Glomerular endothelial cell (primary cell): ENCODE results near the genes INPP5A, KNDC1 and CALY.

GRCh38 chr10:132537674-132537972 is at the start of gene INPP5A:
Gene INPP5A (plus strand): TSS chr10:132537787.
- RAMPAGE, long total RNA: no peak

DNA sequence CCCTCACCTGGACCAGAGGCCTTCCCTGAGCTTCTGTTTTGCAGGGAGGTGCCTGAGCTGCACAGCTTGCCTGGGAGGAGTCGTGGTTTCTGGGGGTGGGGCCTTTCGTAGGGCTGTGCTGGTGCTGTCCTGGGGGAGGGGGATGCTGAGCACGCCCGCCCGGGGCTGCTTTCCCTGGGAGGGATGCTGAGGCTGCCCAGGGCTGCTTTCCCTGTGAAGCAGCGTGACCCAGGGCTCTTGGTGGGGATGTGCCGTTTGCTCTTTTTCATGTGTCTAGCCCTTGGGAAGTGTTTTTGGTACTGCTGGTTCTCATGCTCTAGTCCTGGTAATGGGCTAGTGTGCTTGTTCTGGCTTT is 34.7 kb downstream of the INPP5A start:
- RAMPAGE, long total RNA: no peak

DNA sequence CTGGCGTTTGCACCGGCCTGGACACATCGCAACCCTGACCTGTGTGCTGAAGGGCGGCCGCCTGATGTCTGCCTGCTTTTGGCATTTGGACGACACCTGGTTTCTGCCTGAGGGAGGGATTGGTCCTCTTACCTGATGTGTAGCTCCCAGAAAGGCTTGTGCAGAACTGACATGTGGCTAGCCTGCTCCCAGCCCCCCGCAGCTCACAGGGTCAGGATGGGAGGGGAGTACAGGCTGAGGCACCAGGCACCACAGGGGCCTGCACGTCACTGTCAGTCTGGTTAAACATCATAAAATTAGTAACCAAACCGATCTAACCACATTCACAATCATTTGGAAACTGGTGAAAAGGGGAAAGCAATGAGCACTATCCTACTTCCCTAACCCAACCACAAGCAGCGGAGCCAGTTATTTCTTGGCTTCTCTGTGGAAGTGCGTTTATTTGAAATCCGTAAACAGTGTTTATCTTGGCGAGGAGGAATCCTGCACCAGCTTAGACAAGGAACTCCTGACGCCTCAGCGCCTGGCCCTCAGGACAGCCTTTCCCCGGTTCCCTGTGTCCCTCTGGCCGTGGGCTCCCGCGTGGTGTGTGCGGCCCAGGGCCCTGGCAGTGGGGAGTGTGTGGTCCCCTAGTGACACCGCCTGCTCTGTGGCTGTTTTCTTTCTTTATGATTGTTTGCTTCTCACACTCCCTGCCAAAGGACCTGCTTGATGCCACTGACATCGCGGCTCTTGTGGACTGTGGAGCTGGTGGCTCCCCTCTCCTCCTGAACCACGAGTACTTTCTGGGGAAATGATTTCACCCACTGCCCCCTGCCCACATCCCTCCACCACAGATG is 37.8 kb downstream of the INPP5A start:
- RAMPAGE, long total RNA: no peak

DNA sequence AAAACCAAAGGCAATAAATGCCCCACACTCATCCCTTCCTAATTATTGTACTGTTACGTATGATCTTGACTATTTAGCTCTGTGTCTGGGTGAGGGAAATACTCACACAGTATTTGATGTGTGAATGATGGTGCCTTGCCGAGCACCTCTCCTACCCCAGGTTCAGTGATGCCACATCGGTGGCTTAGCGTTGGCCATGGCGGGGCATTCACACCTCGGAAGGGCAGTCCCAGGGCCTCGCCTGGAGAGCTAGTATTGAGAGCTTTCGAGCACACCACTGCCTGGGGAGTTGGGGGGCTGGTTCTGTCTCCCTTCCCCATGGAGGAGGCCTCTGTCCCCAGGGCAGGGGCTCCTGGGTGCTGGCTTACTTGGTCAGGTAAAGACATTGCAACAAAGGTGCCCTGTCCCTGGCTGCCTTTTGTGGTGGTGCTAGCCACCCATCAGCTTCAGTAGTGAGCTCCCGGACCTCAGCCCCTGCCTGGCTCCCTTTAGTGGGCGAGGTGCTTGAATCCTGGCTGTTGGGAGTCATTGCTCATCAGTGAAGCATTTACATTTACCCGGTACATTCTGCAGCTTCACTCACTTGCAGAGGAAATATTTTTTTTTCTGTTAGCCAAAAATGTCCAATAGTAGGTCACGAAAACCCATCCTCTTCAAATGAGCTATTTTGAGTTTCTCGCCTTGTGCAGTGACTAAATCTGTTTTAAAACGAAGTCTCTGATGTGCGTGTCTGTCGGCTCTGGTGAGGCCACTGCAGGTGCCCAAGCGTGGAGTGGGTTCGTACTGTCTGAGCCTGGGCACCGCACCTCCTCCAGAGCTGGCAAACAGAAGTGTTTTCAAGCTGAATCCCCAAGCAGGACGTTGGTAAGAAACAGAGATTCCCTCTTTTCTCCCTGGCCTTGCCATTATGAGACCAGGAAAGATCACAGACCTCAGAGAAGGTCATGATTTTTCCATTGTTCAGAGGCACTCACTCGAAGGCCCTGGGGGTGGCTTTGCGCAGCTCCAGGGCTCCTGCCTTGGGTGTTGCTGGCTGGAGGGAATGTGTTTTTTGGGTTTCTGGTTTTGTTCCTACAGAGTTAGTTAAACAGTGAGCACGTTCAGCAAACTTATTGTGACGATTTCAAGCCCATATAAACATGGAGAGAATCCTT is 95.5 kb downstream of the INPP5A start:
- RAMPAGE, long total RNA: no peak

- RAMPAGE, long total RNA: no peak
Observed at GRCh38 chr10:132633950-132634672, 96.5 kb downstream of the INPP5A start.

DNA sequence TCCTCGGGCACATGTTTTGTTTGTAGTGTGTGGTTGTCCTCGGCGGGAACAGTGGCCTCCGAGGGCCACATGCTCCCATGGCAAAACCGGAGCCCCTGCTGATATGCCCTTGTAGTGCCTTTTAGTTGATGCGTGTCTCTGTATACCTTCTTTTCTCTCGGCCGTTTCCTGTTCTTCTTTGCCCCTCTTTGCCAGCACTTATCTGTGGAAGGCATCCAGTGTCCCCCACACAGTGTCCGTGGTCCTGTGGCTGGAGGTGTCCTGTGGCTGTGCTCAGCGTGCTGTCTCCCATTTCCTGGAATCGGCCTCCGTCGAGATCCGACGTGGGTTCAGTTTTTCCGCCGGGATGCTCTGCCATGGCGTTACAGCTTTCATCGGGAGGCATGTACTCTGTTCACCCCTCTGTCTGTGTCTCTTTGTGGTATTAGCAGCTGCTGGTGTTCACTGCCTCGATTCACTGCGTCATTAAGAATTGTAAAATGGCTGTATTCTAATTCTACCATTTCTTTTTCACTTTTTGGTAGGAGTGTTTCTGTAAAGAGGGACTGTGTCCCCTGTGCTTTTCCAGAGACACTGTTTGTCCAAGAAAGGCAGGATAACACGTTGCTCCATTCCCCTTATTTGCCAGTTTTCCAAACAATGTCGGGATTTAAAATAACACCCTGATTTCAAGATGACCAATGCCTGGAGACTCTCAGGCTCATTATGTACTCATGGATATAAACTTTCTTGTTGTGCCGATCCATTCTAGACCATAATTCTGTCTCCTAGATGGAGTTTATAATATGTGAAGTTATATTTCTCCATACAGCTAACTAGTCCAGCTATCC is 103.2 kb downstream of the INPP5A start:
- RAMPAGE, long total RNA: no peak

DNA sequence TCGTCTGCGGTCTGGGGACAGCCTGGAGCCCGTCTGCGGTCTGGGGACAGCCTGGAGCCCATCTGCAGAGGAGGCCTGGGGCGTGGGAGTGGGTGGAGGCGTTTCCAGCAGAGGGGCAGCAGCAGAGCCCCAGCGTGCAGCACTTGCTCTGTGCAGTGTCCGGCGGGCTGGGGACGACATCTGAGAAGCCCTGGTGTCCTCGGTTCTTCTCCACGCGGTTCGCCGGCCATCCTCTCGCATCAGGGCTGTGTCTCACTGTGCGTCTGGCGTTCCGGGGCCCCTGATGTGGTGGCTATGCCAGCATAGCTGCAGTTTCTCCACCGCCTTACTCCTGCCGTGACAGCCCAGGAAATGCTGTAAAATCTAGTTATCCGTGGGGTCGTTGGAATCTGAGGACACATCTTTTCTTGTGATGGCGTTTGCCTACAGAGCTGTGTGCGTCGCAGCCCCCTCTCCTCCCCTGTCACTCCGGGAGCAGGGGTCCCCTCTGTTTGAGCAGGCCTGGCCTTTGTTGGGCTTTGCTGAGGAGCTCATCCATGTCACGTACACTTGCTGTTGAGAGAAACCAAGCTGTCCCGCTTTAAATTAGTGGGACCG is 104.6 kb downstream of the INPP5A start:
- RAMPAGE, long total RNA: no peak

GRCh38 chr10:132722936-132723560 is 62.9 kb downstream of the NKX6-2 start:
- RAMPAGE, long total RNA: no peak

DNA sequence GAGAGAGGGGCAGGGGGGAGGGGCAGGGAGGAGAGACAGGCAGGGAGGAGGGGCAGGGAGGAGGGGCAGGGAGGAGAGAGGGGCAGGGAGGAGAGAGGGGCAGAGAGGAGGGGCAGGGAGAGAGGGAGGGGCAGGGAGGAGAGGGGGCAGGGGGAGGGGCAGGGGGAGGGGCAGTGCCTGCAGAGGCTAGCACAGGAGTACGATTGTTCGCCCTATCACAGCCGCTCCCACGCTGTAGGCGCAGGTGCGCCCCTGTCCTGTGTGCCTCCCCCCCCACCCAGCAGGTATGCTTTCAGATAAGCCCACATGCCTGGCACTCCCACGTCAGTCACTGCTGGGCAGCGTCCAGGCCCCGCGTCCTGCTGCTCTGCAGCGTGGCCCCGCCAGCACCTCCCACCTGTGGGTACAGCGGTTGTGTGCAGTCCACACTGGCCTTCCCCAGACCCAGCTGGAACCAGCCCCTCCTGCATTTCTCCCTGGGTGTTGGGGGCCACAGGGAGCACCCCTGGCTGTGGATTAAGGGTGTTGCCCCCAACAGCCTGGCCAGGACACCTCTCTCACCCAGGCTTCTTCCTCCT is 10.8 kb downstream of the NKX6-2 start:
- RAMPAGE, long total RNA: no peak

DNA sequence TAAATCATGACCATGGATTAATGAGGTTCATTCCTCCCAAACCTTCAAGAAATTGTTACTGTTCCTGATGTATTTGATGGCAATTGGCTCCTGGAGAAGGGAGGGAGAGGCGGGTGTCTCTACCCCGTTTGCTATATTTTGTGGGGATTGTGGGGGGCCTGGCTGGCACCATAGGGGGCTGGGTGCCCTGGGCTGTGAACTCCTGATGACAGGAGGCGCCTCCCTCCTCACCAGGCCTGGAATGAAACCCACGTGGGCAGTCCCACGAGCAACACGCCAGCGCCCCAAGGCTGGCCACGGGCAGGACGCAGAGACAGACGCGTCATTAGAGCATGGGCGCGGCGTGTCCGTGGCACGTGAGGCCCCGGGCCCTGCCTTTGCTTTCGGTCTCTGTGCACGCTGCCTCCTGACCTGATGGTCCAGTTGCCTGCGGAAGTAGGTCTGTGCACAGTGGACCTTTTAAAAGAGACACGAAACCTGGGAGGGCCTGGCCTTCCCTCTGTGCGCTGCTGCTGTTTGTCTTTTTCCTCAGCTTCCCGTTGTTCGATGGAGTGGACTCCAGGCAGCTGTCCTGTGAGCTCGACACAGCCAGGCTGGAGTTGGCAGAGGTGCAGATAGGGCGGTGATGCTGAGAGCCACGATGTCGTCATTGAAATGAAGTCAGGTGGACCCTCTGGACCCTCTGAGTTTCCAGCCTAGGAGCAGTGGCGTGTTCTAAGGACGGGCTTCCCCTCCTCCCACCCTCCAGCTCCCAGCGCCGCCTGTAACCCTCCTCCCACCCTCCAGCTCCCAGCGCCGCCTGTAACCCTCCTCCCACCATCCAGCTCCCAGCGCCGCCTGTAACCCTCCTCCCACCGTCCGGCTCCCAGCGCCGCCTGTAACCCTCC is 40.0 kb upstream of the CFAP46 start:
- RAMPAGE, long total RNA: no peak

DNA sequence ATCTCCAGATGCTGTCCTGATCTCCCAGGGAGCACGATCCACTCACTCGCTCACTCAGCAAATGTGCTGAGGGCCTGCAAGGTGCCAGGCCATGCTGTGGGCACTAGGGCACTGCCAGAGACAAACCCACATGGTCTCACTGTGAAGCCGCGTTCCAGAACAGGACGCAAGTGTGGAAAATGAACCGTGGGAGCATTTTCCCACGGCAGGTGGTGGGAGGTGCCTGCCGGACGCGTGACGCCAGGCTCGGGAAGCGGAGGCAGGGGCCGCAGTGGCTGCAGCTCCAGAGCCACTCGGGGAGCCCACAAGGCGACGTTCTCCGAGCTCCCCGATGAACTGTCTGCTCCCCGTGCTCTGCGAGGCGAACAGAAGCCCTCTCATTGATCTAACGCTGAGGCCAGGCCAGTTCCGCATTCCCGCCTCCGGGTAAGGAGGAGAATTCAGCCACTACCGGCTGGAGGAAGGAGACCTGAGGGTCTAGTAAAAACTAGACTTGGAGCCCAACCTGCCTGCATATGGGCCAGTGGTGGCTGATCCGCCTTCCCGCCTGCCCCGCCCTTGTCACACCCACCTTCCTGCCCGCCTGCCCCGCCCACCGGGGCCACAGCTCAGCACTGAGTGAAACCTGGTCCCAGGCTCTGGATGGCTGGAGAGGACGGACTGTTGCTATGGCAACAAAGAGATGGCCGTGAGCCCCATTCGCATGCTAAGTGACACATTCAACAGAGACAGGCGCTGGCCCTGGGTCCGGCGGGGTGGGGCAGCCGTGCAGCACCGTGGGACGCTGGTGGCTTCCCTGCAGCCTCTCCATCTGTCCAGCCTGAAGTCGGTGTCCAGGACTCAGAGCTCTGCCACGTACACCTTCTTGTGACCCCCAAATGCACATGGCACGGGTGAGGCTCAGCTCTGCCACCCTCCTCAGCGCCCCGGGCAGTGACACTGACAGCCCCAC is 13.2 kb downstream of the ADGRA1 start:
- RAMPAGE, long total RNA: no peak

GRCh38 chr10:133158798-133159390 is 1.1 kb upstream of the KNDC1 start:
- RAMPAGE, long total RNA: no peak

- RAMPAGE, long total RNA: no peak
Observed at GRCh38 chr10:133159738-133160713, at the start of gene KNDC1. Gene KNDC1 (plus strand): TSS chr10:133160219.

GRCh38 chr10:133160714-133161131 is 704 bp downstream of the KNDC1 start:
- RAMPAGE, long total RNA: no peak

- RAMPAGE, long total RNA: no peak
Observed at GRCh38 chr10:133275566-133276261, 954 bp downstream of the ADAM8 start.

DNA sequence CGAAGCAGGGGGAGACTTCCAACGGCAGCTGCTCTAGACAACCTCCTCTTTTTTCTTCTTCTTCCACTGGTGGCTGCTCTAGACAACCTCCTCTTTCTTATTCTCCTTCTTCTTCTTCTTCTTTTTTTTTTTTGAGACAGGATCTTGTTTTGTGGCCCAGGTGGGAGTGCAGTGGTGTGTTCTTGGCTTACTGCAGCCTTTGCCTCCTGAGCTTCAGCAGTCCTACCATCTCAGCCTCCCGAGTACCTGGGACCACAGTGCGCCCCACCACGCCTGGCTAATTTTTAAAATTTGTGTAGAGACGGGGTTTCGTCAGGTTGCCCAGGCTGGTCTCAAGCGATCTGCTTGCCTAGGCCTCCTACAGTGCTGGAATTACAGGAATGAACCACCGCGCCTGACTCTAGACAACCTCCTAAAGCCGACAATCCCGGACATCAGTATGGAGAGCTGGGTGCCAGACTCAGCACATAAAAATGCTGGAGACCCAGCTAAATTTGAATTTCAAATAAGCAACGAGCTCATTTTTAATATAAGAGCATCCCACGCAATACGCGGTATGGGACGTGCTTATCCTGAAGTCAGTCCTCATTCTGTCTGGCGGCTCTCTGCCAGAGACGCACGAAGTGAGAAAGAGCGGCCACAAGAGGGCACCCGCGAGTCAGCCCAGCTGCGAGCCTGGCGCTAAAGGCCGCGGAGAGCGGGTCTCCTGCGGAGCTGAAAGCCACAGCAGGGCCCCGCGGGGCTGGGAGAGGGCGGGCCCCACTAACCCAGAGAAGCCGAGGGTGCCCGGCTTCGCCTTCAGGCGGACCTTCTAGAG is 7.2 kb downstream of the CALY start:
- RAMPAGE, long total RNA: no peak

DNA sequence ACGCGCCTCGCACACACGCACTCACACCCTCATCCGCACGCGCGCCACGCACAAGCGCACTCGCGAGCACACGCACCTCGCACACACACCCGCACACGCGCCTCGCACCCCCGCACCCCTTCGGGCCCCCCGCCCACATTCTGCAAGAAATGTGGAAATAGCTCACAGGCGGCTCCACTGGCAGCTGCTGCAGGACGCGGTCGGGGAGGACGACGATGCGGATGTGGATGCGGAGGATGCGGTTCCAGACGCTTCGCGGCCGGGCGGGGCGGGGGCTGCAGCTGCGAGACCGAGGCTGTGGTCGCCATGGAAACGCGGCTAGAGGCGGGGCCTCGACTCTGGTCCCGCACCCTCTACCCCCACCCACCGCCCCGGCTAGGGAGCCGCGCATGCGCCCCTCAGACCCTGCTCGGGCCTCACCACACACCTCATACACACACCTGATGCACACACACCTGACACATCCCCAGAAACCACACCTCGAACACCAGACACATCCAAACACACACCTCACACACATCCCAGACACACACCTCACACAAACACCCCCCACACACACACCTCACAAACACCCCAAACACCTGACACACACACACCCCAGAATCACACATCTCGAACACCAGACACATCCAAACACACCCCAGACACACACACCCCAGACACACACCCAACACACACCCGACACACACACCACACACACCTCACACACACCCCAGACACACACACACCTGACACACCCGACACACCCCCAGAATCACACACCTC is at the start of gene CALY:
TSS of gene CALY (minus strand) at position 229 of the 765 bp plus-strand sequence.
- RAMPAGE, long total RNA: no peak

DNA sequence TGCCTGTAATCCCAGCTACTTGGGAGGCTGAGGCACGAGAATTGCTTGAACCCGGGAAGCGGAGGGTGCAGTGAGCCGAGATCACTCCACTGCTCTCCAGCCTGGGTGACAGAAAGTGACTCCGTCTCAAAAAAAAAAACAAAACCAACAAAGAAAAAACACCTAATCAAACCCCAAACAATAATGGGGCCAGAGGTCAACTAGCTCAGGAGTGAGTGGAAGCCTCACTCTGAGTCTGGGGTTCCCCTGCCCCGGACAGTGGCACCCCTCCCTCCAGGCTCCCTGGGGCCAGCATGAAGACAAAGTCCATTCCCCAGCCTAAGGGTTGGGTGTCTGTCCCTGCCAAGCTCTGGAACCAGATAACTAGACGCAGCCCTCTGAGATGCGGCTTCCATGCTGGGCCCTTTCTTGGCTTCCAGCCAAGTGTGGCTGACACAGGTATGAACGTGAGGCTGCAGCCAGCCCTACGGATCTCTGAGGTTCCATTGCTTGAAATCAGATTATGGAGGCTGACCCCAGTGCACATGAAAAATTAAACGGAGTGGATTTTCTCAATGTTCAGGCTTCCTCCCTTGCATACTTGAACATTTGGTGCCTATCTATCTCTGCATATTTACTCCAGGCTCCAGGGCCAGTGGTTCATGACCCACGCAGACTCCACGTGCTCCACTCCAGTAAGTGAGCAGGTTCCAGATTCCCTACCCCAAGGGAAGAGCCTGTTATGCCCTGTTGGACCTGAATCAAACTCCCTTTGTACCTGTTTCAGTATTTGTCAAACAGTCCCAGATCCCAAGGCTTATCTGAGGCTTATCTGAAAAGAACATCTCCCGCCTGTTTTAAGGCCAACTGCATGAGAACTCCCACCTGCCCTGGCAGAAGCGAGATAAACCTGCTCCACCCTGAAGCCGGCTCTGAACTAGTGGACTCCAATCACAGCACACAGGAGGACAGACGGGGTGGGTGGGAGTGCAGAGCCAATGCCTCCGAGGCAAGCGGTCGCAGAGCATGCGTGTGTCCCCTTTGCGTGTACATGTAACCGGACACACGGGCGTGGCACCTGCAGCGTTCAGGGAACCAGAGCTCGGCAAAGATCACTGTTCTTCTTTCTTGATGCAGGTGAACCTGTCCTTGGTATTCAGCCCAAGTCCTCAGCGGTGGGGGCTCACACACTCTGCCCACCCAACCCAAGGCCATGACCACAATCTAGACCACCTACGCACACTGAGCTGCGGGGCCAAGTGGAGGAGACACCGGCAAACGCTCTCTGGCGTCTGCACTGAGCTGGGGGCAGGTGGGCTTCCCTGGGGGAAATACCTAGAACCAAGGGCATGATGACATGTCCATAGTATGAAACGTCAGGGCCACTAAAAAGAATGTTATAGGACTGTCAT is 2.2 kb upstream of the FUOM start:
- RAMPAGE, long total RNA: no peak

- RAMPAGE, long total RNA: no peak
Observed at GRCh38 chr10:133538614-133538990, 11.4 kb downstream of the CYP2E1 start.